Endothelial cell (in vitro differentiated cells): ENCODE measurements around the genes PDZK1IP1 and SPATA6.

- PRO-cap = no peak
These were observed at the start of gene PDZK1IP1 for GRCh38 chr1:47189526-47190673. PDZK1IP1 (minus strand) TSS chr1:47190036.

GRCh38 chr1:47228671-47230031, 2.9 kb downstream of the TAL1 start:
- PRO-cap = bidirectional peak, plus-strand start at chr1:47229014, minus-strand start at chr1:47228880; bidirectional peak, plus-strand start at chr1:47229312, minus-strand start at chr1:47229190; bidirectional peak, plus-strand start at chr1:47229747, minus-strand start at chr1:47229487

DNA sequence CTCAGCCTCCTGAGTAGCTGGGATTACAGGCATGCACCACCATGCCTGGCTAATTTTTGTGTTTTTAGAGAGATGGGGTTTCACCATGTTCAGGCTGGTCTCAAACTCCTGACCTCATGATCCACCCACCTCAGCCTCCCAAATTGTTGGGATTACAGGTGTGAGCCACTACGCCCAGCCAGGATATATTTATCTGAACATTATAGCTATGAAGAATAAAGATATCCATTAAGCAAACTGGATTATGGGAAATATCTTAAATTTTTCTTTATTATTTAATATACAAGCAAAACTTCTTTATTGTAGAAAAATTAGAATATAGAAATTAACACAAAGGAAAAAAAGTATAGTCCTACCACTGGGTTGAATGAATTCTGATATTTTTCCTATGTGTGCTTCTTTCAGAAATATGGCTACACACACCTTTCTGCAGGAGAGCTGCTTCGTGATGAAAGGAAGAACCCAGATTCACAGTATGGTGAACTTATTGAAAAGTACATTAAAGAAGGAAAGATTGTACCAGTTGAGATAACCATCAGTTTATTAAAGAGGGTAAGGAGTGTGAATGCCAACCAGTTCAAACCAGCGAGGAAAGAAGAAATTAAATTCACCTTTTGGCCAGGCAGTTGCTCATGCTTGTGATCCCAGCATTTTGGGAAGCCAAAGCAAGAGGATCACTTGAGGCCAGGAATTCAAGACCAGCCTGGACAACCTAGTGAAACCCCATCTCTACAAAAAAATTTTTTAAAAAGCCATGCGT, 34.7 kb downstream of the CMPK1 start:
- PRO-cap = no peak

DNA sequence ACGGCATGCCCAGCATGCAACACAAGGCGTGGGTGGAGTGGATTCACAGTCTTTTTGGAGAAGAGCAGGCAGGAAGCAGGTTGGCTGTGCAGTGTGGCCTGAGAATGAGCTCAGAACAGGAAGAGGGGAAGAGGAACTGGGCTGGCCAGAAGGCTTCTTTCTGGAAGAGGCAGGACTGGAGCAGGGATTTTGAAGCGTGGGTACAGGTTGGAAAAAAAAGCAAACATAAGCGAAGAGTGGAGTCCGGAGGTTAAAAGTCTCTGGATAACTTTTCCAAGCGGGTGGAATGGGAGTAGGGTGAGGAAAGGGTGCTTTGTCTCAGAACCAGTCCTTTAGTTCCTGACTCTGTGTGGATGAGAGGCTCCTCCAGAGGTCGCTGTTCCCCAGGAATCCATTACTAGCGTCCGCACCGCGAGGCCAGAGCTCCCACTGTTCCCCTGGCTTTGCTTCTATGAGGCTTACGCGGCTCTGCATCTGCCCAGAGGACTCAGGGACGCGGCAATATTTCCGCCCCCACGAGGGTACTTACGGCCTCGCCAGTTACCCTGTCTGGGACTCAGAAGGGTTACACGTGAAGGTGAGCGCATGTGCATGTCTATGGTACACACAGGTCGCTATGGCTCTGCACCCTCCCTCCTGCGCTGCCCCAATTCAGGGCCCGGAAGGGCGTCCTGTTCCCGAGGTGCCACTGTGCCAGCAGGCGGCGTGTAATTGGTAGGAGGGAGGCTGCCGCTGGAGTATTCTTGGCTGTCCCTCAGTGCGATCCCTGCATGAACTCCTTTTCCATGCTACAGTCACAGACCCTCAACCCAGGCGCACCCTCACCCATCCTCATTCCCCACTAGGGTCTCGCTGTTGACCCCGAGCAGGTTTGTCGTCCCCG, 5.4 kb upstream of the FOXD2 start:
- PRO-cap = bidirectional peak, plus-strand start at position 113 of the sequence, minus-strand start at position 106 of the sequence

DNA sequence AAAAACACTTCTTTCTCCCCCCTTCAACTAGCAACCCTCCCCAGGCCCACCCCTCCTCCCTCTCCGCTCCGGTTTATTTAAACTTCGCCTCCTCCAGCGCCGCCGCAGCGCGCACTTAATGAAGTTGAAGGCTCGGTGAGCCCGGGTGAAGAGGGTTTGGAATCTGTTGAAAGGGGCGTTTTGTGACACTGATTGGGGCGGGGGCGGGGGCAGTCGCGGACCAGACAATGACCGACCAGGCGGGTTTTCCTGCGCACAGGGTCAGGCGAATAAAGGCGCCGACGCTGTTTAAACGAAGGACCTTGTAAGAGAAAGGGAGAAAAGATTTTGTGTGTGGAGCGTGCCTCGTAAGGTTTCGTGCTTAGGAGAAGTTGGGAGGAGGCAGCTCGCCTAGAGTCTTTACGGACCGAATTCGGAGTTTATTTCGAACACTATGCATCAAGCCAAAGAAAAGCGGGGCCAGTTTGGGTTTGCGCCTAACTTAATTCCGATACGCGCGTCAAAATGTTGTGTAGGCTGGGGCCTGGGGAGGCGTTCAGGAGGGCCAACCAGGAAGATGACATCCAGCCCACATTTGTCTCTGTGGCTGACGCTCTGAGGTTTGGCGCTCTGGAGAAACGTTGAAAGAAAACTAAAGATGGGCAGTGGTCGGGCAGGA, 6.3 kb downstream of the FOXD2 start:
- PRO-cap = no peak

GRCh38 chr1:47444635-47445173, 6.9 kb downstream of the FOXD2 start:
- PRO-cap = no peak

- PRO-cap = no peak
These were observed 33.6 kb downstream of the TRABD2B start for GRCh38 chr1:47963414-47964070.

DNA sequence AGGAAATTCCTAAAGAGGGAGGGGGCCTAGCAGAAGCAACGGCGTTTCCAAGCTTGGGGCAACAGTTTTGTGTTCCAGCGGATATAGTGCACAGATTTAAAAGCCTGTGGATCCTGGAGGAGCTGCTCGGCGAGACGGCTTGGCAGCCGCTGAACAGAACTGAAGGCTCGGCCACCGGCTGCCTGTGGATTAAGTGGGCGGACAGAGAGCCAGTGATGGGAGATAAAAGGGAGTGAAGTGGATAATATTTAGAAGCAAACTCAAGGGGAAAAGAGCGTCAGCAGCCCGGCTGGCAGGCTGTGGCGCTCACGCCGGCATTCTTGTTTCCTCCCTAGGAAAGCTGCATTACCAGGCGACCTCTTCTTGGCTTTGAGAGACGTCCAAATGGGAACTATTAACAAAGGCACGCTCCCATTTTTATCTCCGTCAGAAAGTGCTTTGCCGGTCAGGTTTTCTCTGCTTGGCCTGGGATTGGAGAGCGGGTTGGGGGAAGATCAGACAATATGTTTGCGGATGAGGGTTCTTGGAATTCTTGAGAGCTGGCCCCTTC, 10.4 kb downstream of the TRABD2B start:
- PRO-cap = unidirectional peak, plus-strand start at position 61 of the sequence; unidirectional peak, plus-strand start at position 91 of the sequence

DNA sequence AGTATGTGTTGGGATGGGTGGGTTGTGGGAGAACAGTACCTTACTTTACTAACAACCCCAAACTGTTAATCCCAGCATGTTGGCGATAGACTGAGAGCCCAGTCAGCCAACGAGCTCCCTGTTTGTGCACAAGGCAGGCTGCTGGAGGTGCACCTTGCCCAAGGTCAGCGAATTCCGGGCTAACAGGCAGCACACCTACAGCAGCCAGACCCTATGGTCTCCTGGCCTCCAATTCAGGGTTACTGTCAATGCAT, 1.5 kb downstream of the TRABD2B start:
- PRO-cap = no peak

DNA sequence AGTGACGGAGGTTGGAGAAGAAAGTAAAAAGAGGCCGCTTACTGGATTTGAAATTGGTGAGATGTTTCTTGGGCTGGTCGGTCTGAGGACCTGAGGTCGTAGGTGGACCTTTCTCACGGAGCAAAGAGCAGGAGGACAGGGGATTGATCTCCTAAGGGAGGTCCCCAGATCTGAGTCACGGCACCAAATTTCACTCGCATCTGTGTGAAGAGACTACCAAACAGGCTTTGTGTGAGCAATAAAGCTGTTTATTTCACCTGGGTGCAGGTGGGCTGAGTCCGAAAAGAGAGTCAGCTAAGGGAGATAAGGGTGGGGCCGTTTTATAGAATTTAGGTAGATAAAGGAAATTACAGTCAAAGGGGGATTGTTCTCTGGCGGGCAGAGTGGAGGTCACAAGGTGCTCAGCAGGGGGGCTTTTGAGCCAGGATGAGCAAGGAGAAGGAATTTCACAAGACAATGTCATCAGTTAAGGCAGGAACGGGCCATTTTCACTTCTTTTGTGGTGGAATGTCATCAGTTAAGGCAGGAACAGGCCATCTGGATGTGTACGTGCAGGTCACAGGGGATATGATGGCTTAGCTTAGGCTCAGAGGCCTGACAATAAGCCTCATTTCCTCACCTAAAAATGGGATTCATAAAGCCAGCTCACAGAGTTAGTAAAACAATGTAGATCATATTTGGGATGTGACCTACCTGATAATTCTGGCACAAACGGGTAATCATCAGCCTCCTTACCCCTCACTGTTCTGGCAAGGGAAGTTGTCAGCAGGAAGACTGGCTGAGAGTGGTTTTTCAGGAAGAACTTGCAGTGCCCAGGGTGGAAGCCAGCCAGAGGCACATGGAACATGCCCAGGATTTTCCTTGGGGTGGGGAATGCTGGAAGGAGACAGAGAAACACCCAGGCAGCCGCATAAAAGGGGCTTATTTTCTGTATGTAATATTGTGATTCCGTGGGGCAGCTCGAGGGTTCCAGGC, 8.0 kb upstream of the SLC5A9 start:
- PRO-cap = unidirectional peak, plus-strand start at position 516 of the sequence

GRCh38 chr1:48237385-48238299, 15.1 kb downstream of the SLC5A9 start:
- PRO-cap = no peak

GRCh38 chr1:48470122-48470475, 1.9 kb downstream of the SPATA6 start:
- PRO-cap = bidirectional peak, plus-strand start at chr1:48470312, minus-strand start at chr1:48470215

- PRO-cap = bidirectional peak, plus-strand start at chr1:48471788, minus-strand start at chr1:48471798; bidirectional peak, plus-strand start at chr1:48471952, minus-strand start at chr1:48472018; bidirectional peak, plus-strand start at chr1:48472389, minus-strand start at chr1:48472204
These were observed at the start of gene SPATA6 for GRCh38 chr1:48471248-48472322. SPATA6 (minus strand) TSS chr1:48472204.

DNA sequence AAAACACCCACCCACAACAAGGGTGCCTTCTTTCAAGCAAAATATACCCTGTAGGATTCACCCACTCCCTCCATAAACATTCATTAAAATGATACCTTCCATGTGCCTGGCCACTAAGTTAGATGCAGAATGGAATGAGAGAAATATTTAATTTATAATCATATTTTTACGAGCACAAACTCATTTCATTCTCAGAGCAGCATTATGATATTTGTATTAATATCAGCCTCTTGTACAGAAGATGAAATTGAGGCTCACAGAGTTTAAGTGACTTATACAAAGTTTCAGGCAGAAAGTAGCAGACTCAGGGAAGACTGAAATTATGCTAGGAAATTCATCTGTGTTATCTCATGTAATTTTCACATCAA, 2.3 kb upstream of the AGBL4 start:
- PRO-cap = no peak

GRCh38 chr1:50106101-50106416, 2.7 kb upstream of the ELAVL4 start:
- PRO-cap = no peak

DNA sequence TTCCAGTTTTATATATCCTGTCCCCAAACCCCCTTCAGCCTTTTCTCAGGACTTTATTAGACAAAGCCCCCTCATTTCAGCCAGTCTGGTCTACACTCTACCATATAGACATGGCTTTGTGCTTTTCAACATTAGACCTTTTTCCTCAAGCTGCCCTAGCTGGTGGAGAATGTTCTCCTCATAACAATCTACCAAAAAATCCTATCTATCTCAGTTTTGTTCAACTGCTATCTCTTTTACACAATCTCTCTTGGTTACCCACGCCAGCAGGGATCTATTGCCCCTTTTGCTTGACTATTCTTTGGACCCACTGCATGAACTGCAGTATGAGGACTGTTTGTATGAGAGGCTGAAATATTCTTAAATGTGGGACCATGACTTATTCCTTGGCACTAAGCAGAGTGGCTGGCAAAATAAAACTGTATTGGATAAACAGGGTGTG, 43.5 kb upstream of the DMRTA2 start:
- PRO-cap = no peak

- PRO-cap = no peak
These were observed 138.2 kb downstream of the FAF1 start for GRCh38 chr1:50821855-50822294.

GRCh38 chr1:50927643-50928548, 32.2 kb downstream of the FAF1 start:
- PRO-cap = no peak

GRCh38 chr1:50977655-50978740, 8.0 kb downstream of the CDKN2C start:
- PRO-cap = no peak

- PRO-cap = no peak
These were observed 14.2 kb downstream of the RNF11 start for GRCh38 chr1:51250389-51250625.